HTR-8/SVneo (cell line): ENCODE data around the gene SIPA1L2.

DNA sequence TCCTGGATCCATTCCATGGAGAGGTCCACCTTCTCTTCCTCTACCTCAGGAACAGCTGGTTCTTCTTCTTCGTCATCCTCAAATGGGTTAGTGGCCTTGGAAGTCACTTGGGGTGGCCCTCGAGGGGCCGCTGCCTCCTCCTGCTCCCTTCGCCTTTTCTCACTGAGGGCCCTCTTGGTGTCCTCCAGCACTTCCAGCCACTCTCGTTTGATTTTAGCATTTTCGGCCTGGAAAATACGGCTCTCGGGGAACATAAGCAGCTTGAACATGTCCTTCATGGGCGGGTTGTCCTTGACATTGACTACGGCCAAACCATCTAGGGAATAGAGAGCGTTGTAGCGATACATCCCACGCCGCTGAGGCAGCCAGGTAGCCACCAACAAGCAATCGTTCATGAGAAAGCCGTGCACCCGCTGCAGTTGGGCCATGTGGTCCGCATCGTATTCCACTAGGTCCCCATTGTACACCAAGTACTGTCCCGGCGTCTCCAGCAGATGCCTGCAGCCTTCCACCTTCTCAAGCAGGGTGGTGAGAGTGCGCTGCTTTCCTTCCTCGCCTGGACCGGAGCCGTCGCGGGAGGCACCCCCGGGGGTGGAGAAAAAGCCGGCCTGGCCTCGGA, 813 bp downstream of the EXOC8 start:
- RRBS, result 5% methylated on average over 7 of the region's 30 CpGs

GRCh38 chr1:231365194-231366000, 27.3 kb downstream of the SPRTN start:
- RRBS, result no CpG with 5 or more reads among the region's 3 CpGs

GRCh38 chr1:231408091-231408563, 14.0 kb downstream of the EGLN1 start:
- RRBS, result no CpG with 5 or more reads among the region's 1 CpG

DNA sequence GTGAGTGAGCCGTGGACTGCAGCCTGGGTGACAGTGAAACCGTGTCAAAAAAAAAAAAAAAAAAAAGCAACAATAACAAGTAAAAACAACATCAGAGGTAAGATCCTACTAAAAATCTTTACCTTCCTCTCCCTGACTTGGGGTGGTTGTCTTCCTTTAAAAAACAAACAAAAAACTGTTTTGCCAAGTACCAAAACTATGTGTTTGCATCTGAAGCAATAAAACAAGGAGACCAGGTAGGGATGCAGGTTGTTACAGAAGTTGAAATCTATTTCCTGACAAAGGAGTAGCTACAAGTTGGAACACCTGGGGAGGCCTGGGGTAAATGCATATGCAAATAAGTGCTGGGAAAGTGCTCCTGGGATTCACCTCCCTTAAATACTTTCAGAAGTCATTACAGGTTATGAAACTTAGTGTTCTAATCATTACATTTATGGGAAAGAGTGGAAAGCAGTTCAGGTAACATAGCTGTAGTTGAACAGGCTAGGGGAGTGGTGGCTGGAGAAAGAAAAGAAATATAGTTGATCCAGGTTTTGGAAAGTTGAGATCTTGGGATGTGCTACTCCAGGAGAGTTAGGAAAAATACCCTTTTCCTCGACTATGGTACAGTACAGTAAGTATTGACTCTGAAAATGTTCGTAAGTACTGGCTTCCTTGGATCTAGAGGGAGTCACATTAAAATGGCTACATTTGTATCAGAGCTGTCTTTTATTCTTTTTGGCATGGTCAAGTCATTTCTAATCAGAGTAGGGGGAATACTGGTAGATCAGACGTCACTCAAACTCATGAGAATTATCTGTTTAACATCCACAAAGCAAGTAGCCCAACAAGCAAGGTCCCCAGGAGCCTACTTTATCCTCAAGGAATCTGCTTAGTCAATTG, 1.8 kb upstream of the TSNAX start:
- RRBS, result no CpG with 5 or more reads among the region's 5 CpGs

GRCh38 chr1:231541769-231542128, 13.3 kb downstream of the TSNAX start:
- RRBS, result no CpG with 5 or more reads among the region's 1 CpG

- RRBS, result no CpG with 5 or more reads among the region's 2 CpGs
These were observed 24.9 kb upstream of the DISC1 start for GRCh38 chr1:231601704-231602131.

DNA sequence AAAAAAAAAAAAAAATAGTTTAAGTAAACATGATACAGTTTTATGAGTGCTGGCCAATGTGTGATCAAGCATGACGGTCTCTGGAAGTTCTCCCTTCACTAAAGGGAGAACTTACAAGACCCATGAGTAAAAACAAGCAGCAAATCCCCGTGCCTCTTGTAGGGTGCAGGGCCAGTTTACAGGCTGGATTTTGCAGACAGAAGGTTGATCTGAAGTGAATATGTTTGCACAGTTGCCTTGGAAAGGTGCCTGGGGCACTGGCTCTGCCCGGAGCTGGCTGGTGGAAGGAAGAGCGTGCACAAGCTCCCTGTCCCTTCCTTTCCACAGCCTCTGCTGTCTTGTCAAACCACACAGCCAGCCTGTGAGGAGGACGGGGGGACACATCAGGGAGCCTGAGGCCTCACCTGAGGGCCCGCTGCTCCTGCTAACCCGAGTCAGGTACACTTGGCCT, 251.7 kb downstream of the SIPA1L2 start:
- RRBS, result no CpG with 5 or more reads among the region's 7 CpGs

- RRBS, result no CpG with 5 or more reads among the region's 13 CpGs
These were observed 251.1 kb downstream of the SIPA1L2 start for GRCh38 chr1:232378652-232379401.

DNA sequence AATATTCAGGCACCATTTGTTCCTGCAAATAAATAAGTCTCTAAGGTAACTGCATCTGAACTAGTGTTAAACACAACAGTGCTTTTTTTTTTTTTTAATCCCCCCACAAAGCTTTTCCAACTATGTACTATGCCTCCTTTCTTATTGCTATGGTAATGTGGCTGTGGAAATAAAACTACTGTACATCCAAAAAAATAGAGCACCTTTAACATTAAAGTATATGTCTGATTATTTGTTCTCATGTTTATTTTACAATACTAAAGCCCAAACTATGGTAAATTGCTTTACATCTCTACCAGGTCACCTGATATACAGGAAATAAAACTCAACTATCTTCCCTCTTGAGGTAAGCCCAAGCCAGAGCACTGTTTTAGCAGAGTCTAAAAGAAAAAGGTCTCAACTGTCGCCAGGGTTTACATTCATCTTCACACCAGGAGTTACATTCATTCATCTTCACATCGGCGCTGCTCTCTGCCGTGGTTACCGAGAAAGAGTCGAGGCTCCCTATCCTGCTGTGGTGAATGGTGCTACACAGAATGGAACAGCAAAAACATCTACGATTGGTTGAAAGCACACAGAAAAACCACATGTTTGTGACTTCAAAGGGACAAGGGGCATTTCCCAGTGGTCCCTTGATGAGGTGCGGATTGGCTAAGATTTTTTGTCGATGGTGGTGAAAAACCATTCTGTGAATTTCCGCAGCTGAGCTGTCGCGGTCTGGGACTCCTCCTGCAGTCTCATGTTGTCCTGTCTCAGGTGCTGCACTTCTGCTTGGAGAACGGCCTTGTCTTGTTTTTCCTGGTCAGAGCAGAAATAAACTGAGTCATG, 231.2 kb downstream of the SIPA1L2 start:
- RRBS, result no CpG with 5 or more reads among the region's 13 CpGs

DNA sequence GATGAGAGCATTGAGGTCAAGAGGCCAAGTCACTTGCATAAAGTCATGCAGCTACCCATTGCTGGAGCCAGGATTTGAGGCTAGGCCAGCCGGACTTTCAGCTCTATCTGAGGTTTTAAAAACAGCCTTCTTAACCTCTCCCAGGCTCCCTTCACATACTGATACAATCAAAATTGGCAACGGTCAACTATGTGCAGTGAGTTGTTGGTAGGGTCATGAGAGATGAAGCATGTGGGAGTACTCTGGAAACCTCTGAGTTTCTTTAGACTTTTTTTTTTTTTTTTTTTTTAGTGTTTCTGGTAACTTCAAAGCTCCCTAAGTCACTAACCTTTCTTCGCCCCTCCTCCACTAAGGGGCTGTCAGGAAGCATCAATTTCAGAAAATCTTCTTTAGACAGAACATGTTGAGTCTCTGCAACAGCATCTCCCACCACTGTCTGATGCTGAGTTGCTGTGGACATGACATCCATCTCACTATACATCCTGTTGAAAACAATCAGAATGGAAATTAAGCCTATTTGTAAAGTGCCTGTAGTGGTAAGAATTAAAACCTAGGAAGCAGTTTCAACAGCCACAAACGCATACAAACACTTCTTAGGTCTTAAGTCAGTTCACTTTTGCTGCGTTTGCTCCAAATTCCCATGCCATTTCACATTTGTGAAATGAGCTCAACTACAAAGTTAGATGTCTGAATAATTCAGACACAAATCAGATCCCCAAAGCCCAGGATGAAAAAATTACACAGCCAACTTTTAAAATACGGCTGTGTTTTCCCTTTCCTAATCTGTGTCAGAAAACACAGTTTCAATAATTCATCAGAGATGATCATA, 201.6 kb downstream of the SIPA1L2 start:
- RRBS, result no CpG with 5 or more reads among the region's 6 CpGs

GRCh38 chr1:232542747-232543177, 87.2 kb downstream of the SIPA1L2 start:
- RRBS, result no CpG with 5 or more reads among the region's 6 CpGs

DNA sequence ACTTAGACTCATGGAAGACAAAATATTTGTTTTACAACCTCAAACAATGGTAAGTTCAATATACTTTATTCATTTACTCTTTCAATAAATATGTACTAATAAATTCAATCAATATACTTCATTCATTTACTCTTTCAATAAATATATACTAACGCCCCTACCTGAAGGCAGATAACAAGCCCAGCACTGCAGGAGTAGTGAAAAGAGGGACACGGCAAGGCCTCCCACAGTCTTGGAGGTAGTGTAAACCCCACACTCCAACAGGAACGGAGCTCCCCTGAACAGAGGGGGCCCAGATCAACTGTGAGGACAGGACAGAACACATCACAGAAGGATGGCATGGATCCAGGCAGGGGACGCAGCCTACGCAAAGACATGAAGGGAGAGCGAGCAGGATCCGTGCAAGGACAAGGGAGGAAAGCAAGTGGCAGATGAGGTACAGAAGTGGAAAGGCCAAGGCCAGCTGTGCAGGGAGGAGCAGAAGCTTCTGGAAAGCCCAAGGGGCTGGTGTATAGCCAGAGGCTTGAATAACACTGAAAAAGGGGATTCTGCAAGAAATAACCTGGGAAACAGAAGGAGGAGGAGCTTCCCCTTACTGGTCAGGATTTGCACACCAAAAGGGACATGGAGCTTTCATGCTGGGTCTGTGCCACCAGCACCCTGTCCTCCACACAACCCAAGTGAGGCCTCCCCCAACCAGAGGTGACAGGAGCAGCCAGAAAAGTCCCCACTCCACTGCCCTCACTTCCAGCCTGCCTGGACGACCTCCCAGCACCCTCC, 81.3 kb downstream of the SIPA1L2 start:
- RRBS, result no CpG with 5 or more reads among the region's 8 CpGs

DNA sequence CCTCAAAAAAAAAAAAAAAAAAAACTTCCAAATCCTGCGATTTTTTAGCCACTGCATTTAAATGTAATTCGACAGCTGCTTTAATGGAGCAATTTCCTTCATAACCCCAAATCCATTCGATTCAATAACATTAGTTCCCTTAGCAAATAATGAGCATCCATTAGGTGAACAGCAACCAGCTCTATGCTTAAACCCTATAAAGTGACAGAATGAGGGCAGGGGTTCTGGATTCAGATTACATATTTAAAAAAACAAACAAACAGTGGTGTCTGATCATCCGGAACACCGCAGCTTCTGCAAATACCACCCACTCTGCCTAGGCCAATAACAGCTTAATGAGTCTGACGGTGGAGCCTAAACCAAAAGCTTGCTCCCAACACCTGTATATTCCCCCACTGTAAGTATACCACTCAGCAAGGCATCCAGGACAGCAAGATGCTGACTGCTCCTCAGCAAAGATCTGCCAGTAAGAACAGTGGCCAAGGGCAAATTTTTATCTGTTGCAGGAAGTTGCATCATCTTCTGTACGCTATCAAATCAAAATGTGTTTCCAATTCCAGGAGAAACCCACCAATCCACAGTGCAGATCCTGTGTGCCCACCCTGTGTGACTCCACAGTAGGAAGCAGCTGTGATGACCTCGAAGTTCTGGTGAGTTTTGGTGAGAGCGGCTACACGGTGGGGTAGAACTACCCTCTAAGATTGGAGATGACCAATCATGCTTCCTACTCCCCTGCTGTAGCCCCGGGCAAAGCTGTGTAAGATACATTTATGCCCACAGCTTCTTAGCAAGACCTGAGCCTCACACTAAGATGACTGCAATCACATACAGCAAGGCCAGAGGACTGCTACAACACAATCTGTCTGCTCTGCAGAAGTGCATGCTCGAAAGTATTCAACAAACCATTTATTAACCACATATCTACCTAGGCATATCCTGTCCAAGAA, 30.7 kb downstream of the SIPA1L2 start:
- RRBS, result no CpG with 5 or more reads among the region's 12 CpGs

DNA sequence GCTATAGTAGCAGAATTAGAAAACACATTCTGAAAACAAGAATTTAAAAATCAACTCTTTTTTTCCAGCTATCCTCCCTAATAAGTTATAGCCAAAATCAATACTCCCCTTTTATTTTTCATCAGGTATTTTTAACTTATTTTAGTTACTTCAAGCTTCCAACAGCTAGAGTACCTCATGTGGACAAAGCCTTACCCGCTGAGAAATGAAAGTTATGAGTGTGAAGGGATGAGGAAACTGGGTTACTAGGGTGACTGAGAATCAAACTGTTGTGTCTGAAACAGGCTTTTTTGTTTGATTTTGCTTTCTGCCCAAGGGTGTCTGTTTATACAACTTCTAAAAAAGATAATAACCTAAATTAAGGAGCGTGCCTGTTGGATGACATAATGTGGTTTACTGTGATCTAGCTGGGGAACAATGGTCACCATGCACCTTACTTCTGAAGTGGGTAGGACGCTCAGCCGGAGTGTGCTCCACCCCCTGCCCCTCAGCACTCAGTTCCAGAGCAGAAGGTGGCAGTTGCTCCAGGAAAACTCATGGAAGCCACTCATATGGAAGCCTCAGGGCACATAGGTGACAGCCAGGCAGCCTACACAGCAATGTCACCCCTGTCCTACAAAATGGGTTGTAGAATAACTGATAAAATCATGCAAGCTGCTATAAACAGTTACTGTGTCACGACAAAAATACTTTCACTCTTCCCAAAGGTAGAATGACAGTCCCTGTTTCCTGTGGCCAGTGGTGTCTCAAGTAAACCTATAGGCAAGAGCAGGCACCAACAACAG, 29.5 kb downstream of the SIPA1L2 start:
- RRBS, result no CpG with 5 or more reads among the region's 5 CpGs

DNA sequence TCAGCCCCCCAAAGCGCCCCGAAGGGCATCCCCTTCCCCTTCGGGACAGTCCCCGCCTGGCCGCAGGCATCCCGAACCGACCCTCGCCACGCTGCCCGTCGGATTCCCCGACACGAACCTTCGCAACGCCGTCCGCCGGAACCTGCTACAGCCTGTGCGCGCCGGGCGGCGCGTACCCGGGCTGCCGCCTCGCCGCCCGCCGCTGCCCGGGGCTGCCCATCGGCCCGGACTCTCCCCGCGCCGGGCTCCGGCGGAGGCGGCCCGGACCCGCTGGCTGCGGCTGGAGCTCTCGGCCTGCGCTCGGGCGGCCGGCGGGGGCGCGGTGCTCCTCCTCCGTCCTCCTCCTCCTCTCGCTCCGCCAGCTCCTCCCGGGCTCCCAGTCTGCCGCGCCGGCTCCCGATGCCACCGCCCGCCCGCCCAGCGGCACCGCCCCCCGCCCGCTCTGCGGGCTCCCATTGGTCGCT, at the start of gene SIPA1L2:
TSS of gene SIPA1L2 (minus strand) at position 383 of the 464 bp plus-strand sequence.
- RRBS, result 1% methylated on average over 15 of the region's 67 CpGs

DNA sequence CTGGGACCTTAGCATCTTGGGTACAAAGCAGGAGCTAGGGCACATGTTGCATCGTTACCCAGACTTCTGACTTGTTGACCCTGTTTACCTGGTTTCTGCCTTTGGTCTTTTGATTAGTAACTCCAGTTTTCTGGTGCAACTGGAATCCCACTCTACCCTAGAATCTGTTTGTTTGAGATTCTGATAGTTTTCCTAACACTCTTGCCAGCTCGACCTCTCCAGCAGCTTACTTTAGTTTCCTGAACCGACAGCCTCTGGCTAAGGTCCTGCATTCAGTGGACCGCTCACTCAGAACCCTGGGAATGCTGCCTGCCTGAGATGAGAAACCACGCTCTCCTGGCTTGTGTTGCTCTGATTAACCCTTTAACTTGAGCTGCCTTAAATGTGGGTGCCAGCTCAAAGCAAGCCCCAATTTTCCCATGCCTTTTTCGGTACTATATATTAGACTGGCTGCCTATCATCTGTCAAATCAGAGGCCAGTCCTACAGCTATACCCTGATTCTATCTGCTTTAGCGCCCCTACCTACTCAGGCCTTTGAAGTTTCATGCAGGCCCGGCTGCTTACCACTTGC, 45.3 kb upstream of the SIPA1L2 start:
- RRBS, result no CpG with 5 or more reads among the region's 8 CpGs

DNA sequence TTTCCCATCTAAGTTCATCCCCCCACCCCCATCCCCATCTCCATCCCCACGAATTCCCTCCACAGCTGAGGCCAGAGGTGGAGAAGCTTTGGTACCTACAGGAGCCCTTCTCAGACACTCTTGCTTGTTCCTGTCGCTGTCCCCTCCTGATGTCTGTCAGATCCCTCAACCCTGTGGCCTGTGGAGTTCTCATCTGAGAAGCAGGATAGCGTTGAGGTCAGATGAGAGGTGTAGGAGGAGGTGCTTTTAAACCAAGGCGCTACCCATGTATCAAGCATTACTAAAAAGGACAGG, 765 bp downstream of the NTPCR start:
- RRBS, result no CpG with 5 or more reads among the region's 4 CpGs

DNA sequence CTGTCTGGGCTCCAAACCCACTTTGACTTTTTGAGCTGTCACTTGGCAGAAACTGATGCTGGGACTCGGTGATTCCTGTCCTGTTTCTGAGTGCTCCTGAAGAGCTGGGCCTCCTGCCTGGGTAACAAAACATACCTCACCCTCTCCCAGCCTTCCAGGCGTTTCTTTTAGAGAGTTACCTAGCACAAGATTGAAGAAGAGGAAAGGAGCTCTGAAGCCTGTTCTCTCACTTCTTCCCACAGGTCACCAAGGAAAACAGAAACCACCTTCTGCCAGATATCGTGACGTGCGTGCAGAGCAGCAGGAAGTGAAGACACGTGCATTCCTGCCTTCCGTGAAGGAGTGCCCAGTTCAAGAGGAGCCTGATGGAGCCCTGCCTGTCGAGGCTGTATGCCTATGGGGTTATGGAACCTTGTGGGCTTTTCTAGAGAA, 27.5 kb downstream of the NTPCR start:
- RRBS, result no CpG with 5 or more reads among the region's 8 CpGs

- RRBS, result 2% methylated on average over 28 of the region's 105 CpGs
These were observed 716 bp downstream of the MAP3K21 start for GRCh38 chr1:233328071-233328809.

DNA sequence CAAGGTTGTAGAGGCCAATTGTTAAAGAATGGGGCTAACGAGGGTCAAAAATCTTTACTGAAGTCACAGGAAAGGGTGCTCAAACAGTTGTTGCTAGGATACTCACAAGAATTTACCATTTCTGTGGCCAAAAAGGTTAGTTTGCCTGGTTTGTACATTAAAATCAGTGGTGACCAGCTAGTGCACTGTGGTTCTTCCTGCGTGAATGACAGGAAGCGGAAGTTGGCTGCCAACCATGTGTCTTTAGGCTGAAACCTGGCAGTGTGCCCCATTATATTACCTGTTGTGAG, 13.5 kb downstream of the MAP3K21 start:
- RRBS, result no CpG with 5 or more reads among the region's 3 CpGs